ENCODE results near the gene RIPK4.

DNA sequence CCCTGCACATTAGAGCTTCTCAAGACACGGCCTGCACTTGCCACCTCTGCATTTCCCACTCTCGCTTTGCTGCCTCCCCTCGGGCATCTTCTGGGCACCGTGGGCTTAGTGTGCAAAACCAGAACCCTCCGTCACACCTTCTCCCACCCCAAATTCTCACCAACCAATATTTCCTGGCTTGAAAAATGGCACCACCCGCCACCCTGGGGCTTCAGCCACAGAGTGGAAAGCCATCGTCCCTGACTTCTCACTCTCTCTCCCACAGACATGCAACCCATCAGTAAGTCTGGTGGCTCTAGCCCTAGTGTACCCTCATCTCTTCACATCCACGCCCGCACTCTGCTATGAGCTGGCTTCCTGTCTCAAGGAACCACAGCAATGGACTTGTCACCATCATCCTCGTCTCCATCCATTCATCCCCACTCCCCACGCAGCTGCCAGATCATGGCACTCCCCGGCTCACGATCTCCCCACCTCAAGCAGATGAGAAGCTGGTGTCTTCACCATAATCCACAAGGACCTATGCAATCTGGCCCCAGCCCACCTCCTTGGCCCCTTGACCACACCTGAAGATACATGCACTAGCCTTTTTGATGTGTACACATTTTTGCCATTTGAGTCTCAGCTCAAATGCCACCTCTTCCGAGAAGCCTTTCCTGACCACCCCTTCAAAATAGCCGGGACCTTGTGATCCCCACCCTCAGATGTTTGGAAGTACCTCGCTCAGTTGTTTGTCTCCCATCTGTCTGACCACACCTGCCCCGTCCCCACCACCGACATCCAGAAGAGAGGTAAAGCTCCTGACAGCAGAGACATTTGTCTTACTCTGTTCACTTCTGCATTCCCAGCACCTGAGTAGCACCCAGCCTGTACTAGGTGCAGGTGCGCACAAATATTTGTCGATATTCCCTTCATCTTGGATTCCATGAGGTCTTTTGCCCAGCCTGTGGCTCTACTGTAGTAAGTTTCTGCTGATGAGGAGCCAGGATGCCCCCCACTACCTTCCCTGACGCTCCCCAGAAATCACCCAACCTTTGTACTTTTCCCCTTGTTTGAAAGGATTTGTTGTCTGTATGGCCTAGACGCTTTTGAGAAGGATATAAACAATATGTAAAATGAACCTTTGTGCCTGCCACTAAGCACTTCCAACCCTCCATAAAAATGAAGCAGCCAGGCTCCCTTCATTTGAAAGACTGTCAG, 38.6 kb downstream of the TMPRSS2 start:
- PRO-cap = no peak
CAGE:
- cytosol, long polyA minus RNA = no peak
- cytosol, long polyA plus RNA = no peak
- long polyA plus RNA = no peak
- nucleus, long polyA minus RNA = no peak
- nucleus, long polyA plus RNA = no peak

- PRO-cap = no peak
CAGE:
- cytosol, long polyA minus RNA = no peak
- cytosol, long polyA plus RNA = no peak
- long polyA plus RNA = no peak
- nucleus, long polyA minus RNA = no peak
- nucleus, long polyA plus RNA = no peak
Observed at GRCh38 chr21:41491187-41492034, 16.5 kb downstream of the TMPRSS2 start.

GRCh38 chr21:41520996-41521516, 13.1 kb upstream of the TMPRSS2 start:
- PRO-cap = no peak
CAGE:
- cytosol, long polyA minus RNA = no peak
- cytosol, long polyA plus RNA = no peak
- long polyA plus RNA = no peak
- nucleus, long polyA minus RNA = no peak
- nucleus, long polyA plus RNA = no peak

DNA sequence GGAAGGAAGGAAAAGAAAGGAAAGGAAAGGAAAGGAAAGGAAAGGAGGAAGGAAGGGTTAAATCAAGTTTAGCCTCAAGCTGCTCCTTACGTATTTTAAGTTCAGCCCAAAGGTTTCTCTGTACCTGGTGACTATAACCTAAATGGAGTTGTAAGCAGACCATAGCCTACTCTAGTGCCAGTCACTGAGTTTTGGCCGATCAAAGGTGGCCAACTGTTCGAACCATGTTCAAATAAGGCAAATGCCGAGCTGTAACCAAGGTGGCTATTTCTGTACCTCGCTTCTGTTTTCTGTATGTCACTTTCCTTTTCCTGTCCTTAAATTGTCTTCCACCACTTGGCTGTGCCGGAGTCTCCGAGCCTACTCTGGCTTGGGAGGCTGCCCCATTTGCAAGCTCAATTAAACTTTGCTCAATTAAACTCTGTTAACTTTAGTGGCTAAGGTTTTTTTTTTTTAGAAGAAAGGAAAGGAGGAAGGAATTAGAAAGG, 38.0 kb upstream of the TMPRSS2 start:
- PRO-cap = no peak
CAGE:
- cytosol, long polyA minus RNA = no peak
- cytosol, long polyA plus RNA = no peak
- long polyA plus RNA = no peak
- nucleus, long polyA minus RNA = no peak
- nucleus, long polyA plus RNA = no peak

DNA sequence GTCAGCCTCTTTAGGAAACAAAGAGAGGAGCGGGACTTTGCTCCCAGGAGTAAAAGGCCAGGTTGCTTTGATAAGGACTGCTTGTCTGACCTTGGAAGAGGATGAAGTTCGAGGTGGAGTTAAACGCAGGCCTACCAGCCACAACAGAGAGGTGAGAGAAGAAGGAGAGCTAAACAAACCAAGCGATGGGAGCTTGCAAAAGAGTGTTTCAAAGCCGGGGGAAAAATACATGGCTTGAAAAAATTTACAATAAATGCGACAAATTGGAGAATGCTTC, 50.0 kb upstream of the TMPRSS2 start:
- PRO-cap = no peak
CAGE:
- cytosol, long polyA minus RNA = no peak
- cytosol, long polyA plus RNA = no peak
- long polyA plus RNA = no peak
- nucleus, long polyA minus RNA = no peak
- nucleus, long polyA plus RNA = no peak

DNA sequence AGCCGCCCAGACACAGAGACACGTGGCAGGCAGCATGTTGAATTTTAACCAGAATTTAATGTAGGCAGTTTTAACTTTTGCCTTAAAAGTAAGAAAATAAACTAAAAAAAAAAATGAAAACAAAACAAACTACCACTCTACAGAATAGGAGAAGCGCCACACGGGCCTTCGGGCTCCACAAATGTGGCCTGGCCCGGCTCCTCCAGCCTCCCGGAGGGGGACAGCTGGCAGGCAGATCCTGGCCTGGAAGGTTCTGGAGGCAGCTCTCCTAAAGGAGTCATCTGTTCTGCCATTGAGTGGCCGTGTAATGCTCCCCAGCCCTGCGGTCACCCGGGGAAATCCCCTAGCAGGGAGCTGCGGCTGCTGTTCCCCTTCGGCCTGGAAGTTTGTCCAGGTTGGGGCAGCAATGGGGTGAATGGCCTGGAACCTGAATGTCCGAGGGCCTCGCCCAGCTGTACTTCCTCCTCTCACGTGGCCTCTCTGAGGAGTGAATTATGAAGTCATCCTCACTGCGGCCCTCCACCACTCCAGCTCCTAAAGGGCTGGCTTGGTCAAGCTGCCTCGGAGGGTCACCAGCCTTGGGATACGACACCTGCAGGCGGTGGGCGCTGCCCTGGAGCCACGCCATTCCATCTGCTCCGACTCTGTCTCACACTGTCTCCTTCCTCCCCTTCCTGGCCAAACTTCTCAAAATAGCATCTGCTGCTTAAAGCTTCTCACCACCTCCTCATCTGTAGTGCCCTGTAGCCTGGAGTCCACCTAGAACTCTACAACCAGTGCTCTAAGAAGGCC, 54.2 kb upstream of the TMPRSS2 start:
- PRO-cap = no peak
CAGE:
- cytosol, long polyA minus RNA = no peak
- cytosol, long polyA plus RNA = no peak
- long polyA plus RNA = no peak
- nucleus, long polyA minus RNA = no peak
- nucleus, long polyA plus RNA = no peak

- PRO-cap = no peak
CAGE:
- cytosol, long polyA minus RNA = no peak
- cytosol, long polyA plus RNA = no peak
- long polyA plus RNA = no peak
- nucleus, long polyA minus RNA = no peak
- nucleus, long polyA plus RNA = no peak
Observed at GRCh38 chr21:41568627-41569144, 60.7 kb upstream of the TMPRSS2 start.

DNA sequence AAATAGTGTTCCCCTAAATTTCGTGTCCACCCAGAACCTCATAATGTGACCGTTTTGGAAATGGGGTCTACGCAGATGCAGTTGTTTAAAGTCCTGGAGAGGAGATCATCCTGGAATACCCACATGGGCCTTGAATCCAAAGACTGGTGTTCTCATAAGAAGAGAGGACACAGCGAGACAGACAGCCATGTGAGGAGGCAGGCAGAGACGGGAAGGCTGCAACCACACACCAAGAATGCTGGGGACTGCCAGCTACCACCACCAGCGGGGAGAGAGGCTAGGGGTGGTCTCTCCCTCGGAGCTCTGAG, 99.1 kb upstream of the TMPRSS2 start:
- PRO-cap = no peak
CAGE:
- cytosol, long polyA minus RNA = no peak
- cytosol, long polyA plus RNA = no peak
- long polyA plus RNA = no peak
- nucleus, long polyA minus RNA = no peak
- nucleus, long polyA plus RNA = no peak

- PRO-cap = no peak
CAGE:
- cytosol, long polyA minus RNA = no peak
- cytosol, long polyA plus RNA = no peak
- long polyA plus RNA = no peak
- nucleus, long polyA minus RNA = no peak
- nucleus, long polyA plus RNA = no peak
Observed at GRCh38 chr21:41759234-41759734, 7.6 kb downstream of the RIPK4 start.

- PRO-cap = no peak
CAGE:
- cytosol, long polyA minus RNA = no peak
- cytosol, long polyA plus RNA = no peak
- long polyA plus RNA = no peak
- nucleus, long polyA minus RNA = no peak
- nucleus, long polyA plus RNA = no peak
Observed at GRCh38 chr21:41766847-41767318, at the start of gene RIPK4. Gene RIPK4 (minus strand): TSS chr21:41767052.

DNA sequence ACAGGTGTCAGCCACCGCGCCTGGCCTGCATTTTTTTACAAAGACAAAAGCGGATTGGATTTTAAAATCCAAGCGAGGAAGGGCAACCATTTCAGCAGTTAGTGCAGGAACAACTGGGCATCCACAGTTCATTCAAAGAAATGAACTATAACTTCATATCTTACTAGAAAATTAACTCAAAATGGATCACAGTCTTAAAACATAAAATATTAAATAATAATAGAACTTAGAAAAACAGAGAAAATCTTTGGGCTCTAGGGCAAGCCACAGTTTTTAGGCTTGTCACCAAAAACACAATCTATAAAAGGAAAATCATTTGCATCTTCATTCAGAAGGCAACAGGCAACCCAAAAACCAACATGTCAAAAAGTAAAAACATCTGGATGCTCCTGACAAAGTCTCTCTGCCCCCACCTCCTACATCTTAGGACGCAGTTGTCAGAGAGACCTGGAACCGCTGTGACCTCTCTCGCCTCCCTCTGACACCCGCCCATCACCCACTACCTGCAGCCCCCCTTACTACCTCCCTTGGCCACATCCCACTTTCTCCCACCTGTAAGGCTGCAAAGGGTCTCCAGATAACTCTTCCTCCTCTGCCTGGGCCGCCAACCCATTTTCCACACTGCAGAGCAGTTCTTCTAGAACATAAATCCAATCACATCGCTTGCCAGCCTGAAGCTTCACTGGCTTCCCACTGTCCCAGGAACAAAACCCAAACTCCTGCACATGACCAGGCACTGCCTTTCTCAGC, 14.9 kb downstream of the PRDM15 start:
- PRO-cap = no peak
CAGE:
- cytosol, long polyA minus RNA = no peak
- cytosol, long polyA plus RNA = no peak
- long polyA plus RNA = no peak
- nucleus, long polyA minus RNA = no peak
- nucleus, long polyA plus RNA = no peak

DNA sequence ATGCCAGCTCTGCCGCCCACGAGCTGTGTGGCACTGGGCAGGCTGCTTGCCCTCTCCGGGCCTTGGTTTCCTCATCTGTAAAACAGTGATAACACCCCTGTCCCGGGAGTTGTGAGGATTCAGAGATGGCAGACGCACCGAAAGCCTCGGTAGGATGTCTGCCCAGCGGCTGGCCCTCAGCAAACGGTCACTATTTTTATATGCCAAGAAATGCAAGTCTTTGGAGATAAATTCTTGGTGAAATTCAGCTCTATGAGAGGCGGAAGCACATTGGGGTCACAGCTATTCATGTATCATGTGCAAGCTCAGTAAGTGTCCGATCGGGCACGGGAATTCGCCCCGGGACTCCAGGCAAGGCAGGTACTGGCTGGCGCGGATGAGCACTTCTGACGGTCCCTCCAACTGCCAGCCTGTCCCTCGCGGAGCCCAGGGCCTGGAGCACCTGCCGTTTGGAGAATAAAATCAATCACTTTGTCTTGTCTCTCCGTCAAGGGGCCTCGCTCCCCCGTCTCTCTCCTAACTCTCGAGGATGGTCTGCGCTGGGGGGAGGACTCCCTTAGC, 1.0 kb downstream of the C2CD2 start:
- PRO-cap = unidirectional peak, plus-strand start at position 383 of the sequence
CAGE:
- cytosol, long polyA minus RNA = no peak
- cytosol, long polyA plus RNA = no peak
- long polyA plus RNA = no peak
- nucleus, long polyA minus RNA = no peak
- nucleus, long polyA plus RNA = no peak

DNA sequence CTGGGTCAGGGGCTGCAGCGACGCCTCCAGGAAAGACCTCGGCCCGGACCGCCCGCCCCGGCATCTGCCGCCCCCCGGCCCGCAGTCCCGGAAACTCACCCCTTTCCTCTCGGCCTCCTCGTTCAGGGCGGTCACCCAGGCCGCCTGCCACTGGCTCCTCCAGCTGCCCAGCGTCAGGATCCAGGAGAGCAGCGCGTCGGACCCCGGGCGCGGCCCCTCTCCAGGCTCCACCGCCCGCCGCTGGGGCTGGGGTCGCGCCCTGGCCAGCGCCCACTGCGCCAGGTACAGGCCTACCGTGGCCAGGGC, 594 bp downstream of the C2CD2 start:
- PRO-cap = bidirectional peak, plus-strand start at position 176 of the sequence, minus-strand start at position 66 of the sequence
CAGE:
- cytosol, long polyA minus RNA = no peak
- cytosol, long polyA plus RNA = no peak
- long polyA plus RNA = no peak
- nucleus, long polyA minus RNA = no peak
- nucleus, long polyA plus RNA = no peak

DNA sequence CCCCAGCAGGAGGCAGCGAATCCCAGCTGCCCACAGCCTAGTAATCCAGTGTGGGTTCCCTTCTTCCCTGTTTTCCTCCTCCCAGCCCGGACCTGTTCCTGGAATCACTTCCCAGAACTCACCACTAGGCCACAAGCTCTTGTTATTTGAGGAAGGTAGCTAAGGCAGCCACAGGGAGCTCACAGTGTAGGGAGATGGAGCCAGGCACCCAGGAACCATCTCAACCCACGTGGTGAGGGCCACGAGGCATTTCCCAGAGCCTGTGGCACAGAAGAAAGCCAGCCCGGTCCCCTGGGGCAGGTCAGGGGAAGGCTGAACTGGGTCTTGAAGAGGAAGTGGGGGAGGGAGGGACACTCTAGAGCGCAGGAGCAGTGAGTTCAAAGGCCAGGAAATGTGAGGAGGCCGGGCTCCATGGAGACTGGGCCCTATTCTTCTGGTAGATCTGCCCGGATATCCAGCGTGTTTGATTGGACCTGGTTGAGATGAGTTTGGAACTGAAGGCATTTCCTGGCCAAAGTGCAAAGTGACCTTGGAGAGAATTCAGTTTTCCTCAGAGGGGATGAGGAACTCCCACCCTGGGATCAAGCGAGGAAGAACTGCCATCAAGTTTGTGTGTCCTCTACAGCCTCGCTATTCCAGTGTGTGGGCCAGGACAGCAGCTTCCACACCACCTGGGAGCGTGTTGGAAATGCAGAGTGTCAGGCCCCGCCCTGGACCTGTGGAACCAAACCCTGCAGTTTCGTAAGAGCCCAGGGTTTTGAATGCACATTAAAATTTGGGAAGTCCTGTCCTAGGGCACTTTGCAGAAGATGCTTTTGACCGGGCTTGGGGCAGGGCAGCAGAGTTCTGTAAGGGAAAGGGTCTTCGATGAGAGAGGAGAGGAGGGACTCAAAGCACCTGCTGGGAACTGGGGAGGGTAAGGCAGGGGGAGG, 20.4 kb upstream of the C2CD2 start:
- PRO-cap = no peak
CAGE:
- cytosol, long polyA minus RNA = no peak
- cytosol, long polyA plus RNA = no peak
- long polyA plus RNA = no peak
- nucleus, long polyA minus RNA = no peak
- nucleus, long polyA plus RNA = no peak

DNA sequence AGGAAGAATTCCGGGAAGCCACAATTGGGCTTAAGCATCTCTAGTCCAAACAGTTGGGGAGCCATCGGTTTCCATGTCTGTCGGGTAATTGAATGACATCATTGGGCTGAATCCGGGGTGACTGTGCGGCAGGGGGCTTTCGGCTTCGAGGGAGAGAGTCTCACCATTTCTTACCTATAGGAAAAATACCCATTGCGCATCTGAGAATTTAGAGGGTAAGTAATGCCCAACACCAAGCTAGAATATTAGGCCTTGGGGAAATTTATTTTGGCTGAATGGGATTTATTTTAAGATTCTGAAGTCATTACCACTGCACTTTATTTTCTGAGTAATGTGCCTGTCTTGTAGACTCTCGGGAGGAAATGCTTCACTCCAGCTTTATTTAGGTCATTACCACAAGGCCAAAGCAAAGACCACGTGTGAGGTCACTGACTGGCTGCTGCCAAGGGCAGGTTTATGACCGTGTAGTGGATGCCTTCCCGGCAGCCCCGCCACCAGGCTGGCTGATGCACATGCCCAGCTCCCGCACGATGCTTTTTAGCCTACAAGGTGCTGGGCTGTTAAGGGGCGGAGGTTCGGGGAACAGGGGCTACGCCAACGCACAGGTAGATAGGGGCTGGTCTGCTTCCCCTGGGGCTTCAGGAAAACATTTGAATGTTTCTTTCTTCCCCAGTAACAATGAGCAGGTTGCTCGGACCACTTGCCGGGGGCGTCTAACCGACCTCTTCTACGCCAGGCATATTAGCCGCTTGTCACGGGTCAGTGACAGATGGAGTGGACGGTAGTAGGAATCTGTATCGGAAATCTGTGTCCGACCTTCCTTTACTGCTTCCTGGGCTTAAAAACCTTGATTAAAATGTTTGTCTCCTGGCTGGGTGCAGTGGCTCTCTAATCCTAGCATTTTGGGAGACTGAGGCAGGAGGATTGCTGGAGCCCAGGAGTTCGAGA, 22.9 kb upstream of the UMODL1 start:
- PRO-cap = no peak
CAGE:
- cytosol, long polyA minus RNA = no peak
- cytosol, long polyA plus RNA = no peak
- long polyA plus RNA = no peak
- nucleus, long polyA minus RNA = no peak
- nucleus, long polyA plus RNA = no peak

DNA sequence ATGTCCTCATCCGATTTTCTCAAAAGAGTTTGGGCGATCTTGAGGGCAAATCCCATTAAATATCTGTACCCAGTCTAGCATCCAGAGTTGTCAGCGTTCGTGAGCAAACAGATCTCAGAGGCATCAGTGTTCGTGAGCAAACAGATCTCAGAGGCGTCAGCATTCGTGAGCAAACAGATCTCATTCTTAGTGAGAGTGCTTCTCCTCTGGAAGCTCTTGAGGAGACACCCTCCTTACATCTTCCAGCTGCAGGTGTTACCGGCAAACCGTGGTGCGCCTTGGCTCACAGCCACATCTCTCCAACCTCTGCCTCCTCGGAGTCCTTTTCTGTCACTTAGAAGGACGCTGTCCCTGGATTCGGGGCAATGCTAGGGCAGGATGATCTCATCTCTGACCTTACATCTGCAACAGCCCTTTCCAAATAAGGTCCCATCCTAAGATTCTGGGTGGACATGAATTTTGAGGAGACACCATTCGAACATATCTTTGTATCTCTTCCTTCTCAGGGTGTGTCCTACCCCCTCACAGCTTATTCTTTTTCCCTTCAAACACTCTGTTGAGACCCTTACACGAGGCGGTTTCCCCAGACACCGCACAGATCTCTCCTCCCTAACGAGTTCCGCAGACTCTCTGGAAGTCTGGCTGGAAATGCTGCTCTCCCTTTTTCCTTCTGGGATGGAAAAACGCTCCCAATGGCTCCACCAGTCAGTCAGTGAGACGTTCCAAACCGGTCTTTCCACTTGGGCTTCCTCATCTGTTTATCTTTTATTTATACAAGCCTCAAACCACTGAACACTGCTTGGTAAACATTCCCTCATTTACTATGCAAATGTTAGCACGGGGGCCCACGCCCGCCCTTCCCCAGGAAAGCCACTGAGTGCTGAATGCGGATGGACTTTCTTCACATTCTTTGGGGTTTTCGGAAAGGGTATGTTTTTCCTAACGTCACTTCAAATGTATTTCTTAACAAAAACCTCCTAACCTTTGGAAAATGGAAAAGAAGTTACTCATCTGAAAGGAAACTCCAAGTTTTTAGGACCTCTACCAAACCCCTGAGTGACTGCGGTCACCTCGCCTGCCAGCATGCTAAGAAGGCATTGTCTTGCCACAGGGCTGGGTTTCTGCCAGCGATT, 14.4 kb upstream of the UMODL1 start:
- PRO-cap = unidirectional peak, minus-strand start at position 632 of the sequence; unidirectional peak, minus-strand start at position 742 of the sequence
CAGE:
- cytosol, long polyA minus RNA = no peak
- cytosol, long polyA plus RNA = no peak
- long polyA plus RNA = no peak
- nucleus, long polyA minus RNA = no peak
- nucleus, long polyA plus RNA = no peak

- PRO-cap = no peak
CAGE:
- cytosol, long polyA minus RNA = no peak
- cytosol, long polyA plus RNA = no peak
- long polyA plus RNA = no peak
- nucleus, long polyA minus RNA = no peak
- nucleus, long polyA plus RNA = no peak
Observed at GRCh38 chr21:42236585-42237117, 17.7 kb downstream of the ABCG1 start.

GRCh38 chr21:42237663-42237946, 18.7 kb downstream of the ABCG1 start:
- PRO-cap = no peak
CAGE:
- cytosol, long polyA minus RNA = no peak
- cytosol, long polyA plus RNA = no peak
- long polyA plus RNA = no peak
- nucleus, long polyA minus RNA = no peak
- nucleus, long polyA plus RNA = no peak

- PRO-cap = no peak
CAGE:
- cytosol, long polyA minus RNA = no peak
- cytosol, long polyA plus RNA = no peak
- long polyA plus RNA = no peak
- nucleus, long polyA minus RNA = no peak
- nucleus, long polyA plus RNA = no peak
Observed at GRCh38 chr21:42276729-42277166, 38.5 kb downstream of the TFF3 start.

GRCh38 chr21:42300016-42300676, 15.1 kb downstream of the TFF3 start:
- PRO-cap = no peak
CAGE:
- cytosol, long polyA minus RNA = no peak
- cytosol, long polyA plus RNA = no peak
- long polyA plus RNA = no peak
- nucleus, long polyA minus RNA = no peak
- nucleus, long polyA plus RNA = no peak